LNCaP clone FGC (cell line): ENCODE data around the gene MRPS2.

DNA sequence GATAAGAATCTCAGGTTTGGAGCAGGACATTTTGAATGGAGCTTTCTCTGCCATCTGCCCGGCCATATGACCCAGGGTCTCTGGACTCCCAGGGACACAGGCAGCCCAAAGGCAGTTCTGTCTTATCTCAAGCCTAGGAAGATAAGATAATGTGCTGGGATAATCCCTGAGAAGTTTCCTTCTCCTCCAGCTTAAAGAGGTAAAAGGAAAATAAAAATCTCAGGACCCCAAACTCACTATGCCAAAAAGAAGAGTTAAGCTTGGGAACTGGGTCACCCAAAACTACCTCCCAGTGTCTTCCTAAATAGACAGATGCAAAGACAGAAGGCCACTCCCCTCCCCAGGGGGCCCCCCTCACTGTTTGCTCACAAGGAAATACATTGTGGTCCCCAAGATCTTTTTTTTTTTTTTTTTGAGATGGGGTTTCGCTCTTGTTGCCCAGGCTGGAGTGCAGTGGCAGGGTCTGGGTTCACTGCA, 10.2 kb upstream of the PPP1R26 start:
- RRBS, 2 experiments = no CpG with 5 or more reads among the region's 2 CpGs

DNA sequence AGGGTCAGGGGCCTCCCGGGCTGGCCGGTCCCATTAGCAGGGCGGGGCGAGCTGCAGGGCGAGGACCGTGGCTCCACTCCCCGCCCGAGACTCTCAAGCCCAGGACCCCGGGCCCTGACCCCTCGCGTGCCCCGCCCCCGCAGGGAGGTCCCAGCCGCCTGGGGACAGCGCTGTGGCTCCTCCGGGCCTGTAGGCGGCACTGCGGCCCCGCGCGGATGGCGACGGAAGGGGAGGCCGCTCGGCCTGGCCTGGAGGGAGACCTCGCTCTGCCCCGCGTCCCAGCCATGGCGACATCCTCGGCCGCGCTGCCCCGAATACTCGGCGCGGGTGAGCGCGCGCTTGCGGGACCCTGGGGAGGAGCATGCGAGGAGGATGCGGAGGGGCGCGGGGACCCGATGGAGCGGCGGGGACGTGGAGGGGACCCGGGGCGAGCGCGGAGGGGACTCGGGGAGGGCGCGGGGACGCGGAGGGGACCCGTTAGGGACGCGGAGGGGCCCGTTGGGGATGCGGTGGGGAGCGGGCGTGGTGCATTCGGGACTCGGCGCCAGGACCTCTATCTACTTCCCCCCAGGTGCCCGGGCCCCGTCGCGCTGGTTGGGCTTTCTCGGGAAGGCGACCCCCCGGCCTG, at the start of gene MRPS2:
TSS of gene MRPS2 (plus strand) at position 256 of the 628 bp plus-strand sequence.
- RRBS, 2 experiments = under 1 to 1% methylated on average over 21 of the region's 74 CpGs

DNA sequence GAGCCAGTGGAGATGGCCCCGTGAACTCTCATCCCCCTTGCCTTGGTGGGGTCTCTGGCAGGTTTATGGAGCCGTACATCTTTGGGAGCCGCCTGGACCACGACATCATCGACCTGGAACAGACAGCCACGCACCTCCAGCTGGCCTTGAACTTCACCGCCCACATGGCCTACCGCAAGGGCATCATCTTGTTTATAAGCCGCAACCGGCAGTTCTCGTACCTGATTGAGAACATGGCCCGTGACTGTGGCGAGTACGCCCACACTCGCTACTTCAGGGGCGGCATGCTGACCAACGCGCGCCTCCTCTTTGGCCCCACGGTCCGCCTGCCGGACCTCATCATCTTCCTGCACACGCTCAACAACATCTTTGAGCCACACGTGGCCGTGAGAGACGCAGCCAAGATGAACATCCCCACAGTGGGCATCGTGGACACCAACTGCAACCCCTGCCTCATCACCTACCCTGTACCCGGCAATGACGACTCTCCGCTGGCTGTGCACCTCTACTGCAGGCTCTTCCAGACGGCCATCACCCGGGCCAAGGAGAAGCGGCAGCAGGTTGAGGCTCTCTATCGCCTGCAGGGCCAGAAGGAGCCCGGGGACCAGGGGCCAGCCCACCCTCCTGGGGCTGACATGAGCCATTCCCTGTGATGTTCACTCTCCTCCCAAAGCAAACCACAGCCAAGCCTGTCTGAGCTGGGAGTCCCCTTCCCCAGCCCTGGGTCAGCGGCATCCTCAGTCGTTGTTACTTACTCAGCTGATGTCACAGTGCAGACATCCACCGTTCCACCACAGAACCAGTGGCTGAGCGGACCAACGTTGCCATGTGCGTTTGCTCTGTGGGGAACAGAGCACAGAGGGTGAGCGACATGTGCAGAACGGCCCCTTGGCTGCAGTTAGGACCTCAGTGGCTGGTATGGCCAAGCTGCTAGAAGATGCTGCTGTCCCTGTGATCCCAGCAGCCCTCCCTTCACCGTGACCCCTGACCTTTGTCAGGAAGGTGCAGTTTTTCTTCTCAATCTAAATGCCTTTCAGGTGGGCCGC, 3.3 kb downstream of the MRPS2 start:
- RRBS, 2 experiments = 85 to 87% methylated on average over 8 of the region's 45 CpGs

GRCh38 chr9:136002951-136003608, 41.9 kb upstream of the UBAC1 start:
- RRBS, 2 experiments = 62 to 65% methylated on average over 6 of the region's 20 CpGs

DNA sequence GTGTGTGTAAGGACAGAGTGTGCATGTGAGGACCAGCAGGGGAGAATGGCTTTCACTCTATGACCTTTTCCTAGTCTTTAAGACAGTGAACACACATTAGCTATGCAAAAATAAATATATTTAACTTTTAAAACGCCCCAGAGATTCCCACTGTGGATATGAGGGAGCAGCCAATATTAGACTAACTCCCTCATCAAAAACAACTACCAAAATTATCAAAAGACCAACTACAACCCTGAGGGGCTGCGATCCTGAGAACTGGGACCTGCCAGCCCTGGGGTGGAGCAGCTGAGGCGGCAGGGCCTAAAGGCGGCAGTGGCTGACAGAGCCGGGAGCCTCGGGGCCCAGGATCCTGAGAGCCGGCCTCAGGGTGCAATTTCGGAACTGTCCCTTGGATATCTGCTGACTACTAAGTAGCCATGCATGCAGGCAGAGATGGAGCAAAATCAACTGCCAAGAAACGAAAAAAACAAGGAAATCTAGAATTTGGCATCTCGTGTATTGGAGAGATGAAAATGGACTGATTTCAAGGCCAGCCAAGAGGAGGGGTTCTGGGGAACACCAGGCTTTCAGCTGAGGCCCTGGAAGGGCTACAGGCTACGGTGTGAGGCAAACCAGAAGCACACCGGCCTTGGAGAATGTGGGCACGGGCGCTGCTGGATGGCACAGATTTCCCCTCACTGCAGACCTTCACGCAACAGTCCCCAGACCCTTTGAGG, 63.6 kb upstream of the UBAC1 start:
- RRBS, 2 experiments = no CpG with 5 or more reads among the region's 15 CpGs

DNA sequence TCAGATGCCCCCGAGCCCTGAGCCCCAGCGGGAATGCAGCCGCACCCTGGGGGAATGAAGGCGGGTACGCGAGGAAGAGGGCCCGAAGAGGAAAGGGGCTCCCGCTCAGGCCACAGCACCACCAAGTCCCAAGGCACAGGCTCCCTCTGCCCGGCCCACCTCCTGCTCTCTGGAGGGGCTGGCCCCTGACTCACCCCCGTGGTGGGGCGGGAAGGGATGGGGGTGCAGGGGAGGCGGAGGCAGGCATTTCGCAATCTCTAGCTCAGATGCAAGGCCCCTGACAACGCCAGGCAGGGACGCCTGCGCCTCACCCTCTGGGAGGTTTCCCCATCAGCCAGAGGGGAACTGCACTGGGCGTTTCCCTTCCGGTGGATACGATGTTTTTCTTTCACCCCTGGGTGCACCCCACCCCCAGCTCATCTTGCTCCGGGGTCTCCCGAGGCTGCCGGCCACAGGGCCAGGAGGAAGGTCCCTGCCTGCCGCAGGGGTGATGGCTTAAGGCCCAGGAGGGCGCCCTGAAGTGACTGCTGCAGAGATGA, 49.0 kb downstream of the NACC2 start:
- RRBS, 2 experiments = no CpG with 5 or more reads among the region's 24 CpGs

- RRBS, 2 experiments = no CpG with 5 or more reads among the region's 3 CpGs
Observed at GRCh38 chr9:136052284-136052475, 42.9 kb downstream of the NACC2 start.

GRCh38 chr9:136089882-136090753, 5.0 kb downstream of the NACC2 start:
- RRBS, 2 experiments = no CpG with 5 or more reads among the region's 11 CpGs

- RRBS, 2 experiments = 91 to 94% methylated on average over 3 to 4 of the region's 19 CpGs
Observed at GRCh38 chr9:136090754-136091343, 4.2 kb downstream of the NACC2 start.

- RRBS, 2 experiments = 12 to 26% methylated on average over 6 of the region's 27 CpGs
Observed at GRCh38 chr9:136117226-136118035, 1.2 kb downstream of the TMEM250 start.

DNA sequence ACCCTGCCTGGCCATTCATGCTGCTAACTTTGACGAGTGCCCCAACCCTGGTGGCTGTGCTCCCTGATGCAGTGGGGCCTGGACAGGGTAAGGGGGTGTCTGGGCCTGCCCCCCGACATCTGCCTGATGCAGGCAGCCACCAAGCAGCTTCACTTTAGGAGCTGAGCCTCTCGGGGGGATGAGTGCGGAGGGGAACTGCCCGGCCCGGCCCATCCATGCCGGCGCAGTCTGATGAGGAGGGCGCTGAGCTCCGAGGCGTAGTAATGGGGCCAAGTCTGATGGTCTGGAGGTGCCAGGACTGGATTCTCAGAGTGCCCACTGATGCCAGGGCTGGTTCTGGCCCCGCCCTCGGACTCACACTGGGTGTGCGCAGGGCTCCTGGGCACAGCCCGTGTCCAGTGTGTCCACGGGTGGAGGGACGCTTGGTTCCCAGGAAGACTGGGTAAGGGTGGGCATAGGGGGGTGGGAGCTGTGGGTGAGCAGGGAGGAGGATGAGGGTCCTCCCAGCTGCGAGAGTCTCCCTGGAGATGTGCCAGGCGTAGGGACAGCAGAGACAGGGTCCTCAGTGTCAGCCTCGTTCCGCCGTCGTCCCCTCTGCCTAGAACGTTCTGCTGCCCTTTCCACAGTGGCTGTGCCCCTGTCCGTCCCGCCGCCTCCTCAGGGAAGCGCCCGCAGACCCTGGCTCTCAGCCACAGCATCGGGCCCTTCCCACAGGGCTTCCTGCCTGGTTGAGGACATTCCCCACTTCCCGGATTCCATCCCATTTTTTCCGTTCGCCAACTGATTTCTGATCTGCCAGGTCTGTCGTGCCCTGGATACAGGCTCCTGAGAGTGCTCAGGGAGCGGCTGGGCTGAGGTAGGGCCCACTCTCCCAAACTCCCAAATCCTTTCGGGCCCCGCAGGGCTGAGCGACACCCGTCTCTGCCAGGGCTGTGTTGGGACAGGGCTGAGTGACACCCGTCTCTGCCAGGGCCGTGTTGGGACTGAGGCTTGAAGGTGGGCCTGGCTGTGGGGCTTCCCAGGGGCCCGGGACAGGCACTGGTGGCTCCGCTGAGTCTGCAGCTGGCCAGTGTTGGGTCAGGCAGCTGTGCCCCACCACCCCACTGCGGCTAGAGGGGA, 16.2 kb downstream of the DNLZ start:
- RRBS, 2 experiments = no CpG with 5 or more reads among the region's 44 CpGs

DNA sequence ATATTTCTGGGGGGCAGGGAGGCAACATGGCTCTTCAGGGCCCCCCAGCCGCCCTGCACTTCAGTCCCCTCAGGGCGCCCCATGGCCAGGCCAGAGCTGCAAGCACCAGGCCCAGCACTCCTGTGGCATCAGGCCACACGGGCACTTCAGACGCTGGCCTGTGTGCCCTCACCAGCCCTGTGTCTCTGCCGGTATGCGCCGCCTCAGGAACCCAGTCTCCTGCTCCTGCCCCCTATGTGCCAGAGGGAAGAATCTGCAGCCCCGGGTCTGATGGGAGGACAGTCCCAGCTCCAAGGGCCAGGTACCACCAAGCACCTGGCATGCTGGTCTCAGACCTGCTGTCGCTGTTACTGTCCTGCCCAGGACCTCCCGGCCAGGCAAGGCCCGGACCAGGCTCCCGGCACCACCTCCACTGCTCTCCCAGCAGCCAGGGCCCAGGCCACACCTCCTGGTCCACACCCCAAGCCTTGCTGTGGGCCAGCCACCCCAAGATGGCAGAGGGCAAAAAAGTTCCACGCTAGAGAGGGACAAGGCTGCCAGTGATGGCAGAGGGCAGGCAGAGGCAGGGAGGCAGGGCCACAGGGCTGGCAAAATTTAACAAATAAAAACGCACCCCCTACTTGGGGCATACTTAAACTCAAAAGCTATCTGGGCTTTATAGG, 1.2 kb downstream of the DNLZ start:
- RRBS, 2 experiments = 85 to 92% methylated on average over 6 of the region's 14 CpGs

GRCh38 chr9:136362837-136363538, 556 bp downstream of the DNLZ start:
- RRBS, 2 experiments = 1% methylated on average over 25 of the region's 39 CpGs

GRCh38 chr9:136481915-136482258, 953 bp downstream of the SEC16A start:
- RRBS, 2 experiments = no CpG with 5 or more reads among the region's 7 CpGs

GRCh38 chr9:136525831-136526552, 19.9 kb downstream of the NOTCH1 start:
- RRBS, 2 experiments = 91 to 92% methylated on average over 5 to 6 of the region's 32 CpGs

- RRBS, 2 experiments = no CpG with 5 or more reads among the region's 10 CpGs
Observed at GRCh38 chr9:136548629-136548956, 2.7 kb upstream of the NOTCH1 start.

DNA sequence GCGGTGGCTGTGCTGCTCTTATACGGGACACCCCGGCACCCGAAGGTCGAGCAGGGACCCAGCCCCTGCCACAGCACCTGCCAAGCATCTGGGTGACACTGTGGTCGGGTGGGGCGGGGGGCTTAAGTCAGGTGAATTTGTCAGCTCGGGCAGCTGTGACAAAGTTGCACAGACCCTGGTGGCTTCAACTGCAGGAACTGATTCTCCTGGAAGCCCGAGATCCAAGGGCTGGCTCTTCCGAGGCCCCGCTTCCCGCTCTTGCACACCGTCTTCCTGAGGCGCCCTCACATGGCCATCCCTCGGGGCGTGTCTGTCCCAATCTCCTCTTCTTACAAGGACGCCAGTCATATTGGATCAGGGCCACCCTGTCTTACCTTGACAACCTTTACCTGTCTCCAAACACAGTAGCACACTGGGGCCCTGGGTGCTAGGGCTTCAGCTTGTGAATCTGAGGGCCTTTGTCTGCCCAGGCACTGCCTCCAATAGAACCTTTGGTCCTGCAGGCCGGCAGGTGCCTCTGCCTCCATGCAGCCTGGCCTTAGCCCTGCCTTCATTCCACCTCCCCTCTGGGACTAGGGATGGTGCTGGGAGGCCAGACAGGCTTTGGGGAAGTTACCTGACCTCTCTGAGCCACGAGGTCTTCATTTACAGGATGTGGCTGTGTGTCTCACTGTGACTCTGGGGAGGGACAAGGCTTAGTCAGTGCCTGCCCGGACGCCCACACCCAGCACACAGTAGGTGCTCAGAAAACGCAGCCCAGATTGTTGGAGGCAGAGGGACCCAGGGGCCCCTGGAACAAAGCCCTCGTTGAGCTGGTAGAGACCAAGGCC, 47.3 kb upstream of the EGFL7 start:
- RRBS, 2 experiments = 96 to 97% methylated on average over 3 of the region's 23 CpGs

DNA sequence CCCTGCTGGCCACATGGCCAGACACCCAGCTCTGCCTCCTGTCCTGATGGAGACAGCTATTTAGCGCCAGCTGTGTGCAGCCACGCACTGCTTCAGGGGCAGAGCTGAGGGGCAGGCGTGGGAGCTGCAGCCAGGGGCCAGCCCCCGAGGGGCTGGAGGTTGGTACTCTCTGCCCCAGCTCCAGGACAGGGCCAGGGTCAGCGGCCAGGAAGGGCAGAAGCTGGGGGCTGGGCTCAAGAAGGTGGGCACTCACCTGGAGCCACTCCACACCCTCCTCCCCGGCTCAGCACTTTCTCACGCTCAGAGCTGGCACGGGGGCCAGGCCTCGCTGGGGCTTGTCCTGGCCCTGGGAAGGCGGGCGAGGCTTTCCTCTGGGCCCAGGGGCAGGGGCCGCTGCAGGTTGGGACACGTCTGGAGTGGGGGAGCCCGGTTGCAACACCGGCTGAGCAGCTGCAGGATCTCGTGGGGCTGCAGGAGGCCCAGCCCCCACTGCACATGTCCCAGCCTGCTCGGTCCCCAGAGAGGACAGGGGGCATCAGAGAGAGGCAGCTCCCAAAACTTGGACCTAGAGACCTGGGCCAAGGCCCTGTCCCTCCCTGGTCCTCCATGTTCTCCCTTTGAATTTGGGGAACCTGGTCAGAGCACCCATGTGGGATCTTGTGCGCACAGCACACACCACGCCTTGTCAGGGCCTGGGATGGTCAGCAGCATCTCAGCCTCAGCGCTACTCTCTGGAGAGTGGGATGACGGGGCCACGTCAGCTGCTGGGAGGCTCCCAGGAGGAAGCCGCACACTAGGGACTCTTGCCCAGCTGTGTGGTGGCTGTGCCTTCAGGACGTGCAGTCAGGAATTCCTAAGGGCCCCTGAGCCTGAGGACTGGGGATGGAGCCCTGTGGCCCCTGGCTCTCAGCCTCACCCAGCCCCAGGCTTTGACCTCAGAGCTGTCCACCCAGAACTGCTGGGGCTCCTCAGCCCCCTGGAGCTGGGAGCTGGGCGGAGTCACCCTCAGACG, 38.8 kb upstream of the EGFL7 start:
- RRBS, 2 experiments = no CpG with 5 or more reads among the region's 26 CpGs

- RRBS, 2 experiments = no CpG with 5 or more reads among the region's 19 CpGs
Observed at GRCh38 chr9:136648748-136649284, 13.9 kb upstream of the EGFL7 start.

GRCh38 chr9:136658988-136660118, 3.4 kb upstream of the EGFL7 start:
- RRBS, 2 experiments = 22 to 31% methylated on average over 10 of the region's 43 CpGs